ENCODE data around the gene RNF186.

GRCh38 chr1:19645524-19646407 is 1.7 kb downstream of the NBL1 start:
- PRO-cap: bidirectional peak, plus-strand start at chr1:19645921, minus-strand start at chr1:19645719; bidirectional peak, plus-strand start at chr1:19646166, minus-strand start at chr1:19645927

GRCh38 chr1:19814527-19815570 is at the start of gene RNF186:
RNF186 (minus strand) TSS chr1:19815283.
- PRO-cap: bidirectional peak, plus-strand start at chr1:19815426, minus-strand start at chr1:19815193

DNA sequence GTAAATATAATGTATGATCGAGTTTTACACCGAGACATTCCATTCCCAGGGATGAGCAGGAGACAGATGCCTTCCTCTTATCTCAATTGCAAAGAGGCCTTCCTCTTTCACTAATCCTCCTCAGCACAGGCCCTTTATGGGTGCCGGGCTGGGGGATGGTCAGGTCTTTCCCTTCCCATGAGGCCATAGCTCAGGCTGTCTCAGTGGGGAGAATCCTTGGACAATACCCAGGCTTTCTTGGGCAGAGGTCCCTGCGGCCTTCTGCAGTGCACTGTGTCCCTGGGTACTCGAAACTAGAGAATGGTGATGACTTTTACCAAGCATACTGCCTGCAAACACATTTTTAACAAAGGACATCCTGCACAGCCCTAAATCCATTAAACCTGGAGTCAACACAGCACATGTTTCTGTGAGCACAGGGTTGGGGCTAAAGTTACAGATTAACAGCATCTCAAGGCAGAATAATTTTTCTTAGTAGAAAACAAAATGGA is 39.5 kb upstream of the PLA2G5 start:
- PRO-cap: no peak

DNA sequence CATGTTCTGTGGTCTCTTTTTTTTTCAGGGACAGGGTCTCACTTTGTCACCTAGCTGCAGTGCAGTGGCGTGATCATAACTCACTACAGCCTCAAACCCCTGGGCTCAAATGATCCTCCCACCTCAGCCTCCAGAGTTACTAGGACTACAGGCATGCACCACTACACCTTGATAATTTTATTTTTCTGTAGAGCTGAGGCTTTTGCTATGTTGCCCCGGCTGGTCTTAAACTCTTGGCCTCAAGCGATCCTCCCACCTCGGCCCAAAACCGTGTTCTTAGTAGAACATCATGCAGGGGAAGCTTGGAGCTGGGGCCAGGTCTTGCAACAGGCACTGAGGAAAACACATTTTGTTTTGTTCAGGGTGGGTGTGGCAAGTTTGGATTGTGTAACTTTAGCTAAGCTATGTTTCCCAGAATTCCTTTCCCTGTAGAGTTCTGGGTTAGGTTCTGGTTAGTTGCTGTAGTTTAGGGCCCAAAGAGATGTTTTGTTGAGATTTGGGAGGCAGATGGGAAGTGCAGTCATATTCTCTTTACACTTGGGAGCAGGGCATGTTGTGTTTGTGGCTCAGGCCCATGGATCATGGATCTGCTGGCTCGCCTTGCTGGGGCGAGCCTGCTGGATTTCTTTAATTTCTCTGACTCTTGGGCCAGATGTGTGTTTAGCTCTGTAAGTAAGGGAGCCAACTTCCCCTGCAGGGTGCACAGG is 23.9 kb downstream of the PLA2G5 start:
- PRO-cap: no peak

DNA sequence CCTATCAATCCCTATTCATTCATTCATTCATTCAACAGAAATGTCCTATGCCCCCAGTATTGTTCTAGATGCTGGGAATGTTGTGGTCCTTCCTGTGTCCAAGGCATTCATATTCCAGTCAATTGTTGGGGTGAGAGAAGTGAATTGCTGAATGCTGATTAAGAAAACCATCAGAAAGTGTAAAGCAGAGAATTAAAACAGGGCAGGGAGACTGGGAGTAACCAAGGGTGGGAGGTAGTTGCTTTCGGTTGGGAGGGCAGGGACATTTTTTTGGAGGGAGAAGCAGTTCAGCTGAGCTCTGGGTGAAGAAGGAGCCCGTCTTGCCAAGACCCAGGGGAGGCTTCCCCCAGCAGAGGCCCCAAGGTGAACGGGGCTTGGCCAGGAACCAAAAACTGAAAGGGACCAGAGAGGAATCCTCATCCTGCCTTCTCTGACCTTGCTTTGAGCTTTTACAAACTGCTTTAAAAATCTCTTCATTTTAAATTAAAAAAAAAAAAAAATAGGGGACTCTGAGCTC is 10.7 kb downstream of the PLA2G2D start:
- PRO-cap: no peak

GRCh38 chr1:20184533-20184931 is 1.4 kb upstream of the UBXN10 start:
- PRO-cap: unidirectional peak, plus-strand start at chr1:20184855

DNA sequence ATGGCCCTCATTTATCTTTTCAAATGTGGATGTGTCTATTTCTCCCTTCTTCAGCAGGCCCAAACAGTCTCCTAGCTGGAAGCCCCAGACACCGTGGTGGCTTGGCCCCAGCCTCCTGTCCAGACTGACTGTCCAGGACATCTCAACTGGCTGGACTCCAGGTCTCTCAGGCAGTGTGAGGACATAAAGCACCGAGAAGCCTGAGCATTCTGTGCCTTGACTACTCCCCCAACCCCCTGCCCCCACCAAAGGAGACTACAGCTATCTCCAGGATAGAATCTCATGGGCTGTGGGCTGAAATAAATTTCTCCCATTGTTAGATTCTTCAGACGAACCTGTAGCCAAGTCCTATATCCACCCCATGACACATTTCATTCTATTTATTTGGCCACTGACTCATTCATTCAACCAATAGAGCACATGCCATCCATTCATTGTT is 11.4 kb downstream of the VWA5B1 start:
- PRO-cap: no peak

GRCh38 chr1:20427001-20427497 is 59.0 kb downstream of the CAMK2N1 start:
- PRO-cap: no peak

DNA sequence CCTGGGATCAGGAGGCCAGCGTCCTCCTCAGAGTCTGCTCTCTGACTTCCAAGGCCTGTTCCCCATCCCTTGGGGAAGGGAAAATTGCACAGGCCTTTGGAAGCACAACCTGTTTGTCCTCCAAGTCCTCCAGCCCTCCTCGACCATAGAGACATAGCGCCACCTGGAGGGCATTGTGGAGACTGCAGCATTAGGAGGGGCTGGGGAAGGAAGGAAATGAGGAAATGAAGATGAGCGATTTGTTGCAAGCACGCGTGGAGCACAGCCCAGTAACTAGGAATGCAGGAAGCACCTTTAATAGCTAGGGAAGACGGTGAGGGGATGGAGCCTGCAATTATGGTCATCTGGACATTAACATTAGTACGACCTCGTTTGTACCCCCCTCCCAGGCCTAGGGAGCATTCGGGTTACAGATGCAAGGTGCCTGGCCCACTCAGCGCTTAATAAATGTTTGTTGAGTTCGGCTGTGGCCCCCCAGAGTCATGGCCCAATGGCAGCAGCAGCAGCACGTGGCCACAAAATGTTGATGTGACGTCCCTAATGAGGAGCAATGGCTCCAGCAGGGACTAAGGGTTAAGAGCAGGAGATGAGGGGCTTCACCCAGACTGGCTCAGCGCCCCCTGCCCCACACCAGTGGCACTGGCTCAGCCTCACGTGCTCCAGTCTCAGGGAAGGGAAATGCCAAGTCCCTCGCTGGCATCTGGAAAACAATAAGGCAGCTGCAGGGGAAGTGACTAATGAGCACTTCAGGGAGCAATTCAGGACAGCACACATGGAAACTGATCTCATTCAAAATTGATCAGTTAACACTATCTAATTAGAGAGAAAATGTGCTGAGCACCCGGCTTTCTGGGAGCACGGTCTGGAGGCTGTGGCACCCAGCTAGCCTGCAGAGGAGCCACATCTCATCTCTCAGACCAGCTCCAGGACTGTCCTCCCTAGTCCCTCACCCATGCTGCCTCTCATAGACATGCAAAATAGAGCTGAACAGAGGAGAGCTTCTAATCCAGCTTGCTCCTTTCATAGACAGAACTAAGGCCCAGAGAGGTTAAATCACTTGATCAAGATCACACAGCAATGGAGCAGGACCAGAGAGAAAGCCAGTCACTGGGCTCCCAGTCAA is 8.2 kb upstream of the CAMK2N1 start:
- PRO-cap: no peak

GRCh38 chr1:20496337-20497246 is 10.6 kb upstream of the CAMK2N1 start:
- PRO-cap: no peak

DNA sequence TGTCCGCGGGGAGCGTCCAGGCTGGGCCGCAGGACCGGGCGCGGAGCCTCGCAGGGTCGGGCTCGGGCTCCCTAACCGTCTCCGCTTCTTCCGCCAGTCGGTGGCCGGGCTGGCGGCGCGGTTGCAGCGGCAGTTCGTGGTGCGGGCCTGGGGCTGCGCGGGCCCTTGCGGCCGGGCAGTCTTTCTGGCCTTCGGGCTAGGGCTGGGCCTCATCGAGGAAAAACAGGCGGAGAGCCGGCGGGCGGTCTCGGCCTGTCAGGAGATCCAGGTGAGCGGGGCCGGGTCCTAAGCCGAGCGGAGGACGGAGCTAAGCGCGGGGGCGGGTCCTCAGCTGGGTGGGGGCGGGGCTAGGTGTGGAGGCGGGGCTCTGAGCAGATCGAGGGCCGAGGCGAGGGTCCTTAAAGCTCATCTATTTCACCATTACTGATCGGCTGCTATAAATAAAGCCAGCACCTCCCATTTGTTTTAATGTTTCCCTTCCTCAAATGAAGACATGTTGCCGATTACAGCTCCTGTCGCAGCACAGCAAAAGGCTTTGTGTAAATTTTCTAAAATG is 488 bp downstream of the PINK1 start:
- PRO-cap: bidirectional peak, plus-strand start at position 374 of the sequence, minus-strand start at position 300 of the sequence

- PRO-cap: no peak
Observed at GRCh38 chr1:20654068-20654752, 7.0 kb downstream of the DDOST start.

GRCh38 chr1:20784723-20785209 is 2.3 kb downstream of the HP1BP3 start:
- PRO-cap: no peak

DNA sequence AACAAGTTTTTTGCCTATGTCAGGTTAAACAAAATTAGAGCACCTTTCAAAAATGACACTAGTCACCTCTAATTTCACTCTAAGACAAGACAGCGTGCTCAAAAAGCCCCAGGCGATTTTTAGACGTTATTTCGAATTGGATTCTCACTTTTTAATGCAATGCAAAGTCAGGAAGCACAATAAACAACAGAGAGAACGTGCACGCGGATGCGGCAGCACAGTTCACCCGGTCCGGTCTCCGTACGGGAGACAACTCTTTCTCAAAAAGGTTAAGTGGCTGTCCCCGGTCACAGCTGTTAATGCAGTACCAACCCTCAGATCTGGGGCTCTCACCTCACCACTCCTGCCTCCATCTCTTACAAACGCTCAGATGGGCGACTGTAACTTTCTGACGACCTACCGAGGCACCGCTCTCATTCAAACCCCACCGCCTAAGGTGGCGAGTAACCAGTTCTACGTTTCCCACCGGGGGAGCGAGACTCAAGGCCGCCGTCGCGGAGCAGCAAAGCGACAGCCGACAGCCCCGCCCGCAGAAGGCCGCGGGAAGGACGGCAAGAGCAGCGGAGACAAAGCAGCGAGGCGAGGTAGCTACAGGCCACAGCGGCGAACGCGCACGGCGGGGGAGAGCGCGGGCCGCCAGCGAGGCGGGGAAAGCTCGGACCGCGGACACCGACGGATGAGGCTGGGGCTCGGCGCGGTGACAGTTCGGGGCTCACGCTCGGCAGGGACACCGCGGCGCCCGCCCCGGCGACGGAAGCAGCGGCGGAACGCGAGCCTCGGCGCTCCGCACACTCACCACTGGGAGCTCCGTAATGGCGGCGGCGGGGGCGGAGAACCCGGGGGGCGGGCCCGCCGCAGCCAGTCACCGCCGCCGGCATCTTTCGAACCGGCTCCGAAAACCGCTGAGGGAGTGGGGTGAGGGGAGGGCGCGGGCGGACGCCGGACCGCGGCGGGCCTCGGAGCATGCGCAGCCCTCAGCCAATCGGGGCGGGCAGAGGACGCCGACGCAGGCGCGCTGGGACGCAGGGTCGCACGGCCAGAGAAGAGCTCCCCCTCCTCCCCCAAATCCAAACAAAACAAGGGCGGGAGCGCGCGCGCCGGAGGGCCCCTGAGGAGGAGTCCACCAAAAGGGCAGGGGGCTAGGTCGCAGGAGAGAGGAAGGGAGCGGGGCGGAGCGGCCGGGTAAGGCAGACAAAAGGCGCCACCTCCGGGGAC is 847 bp downstream of the HP1BP3 start:
- PRO-cap: unidirectional peak, plus-strand start at position 182 of the sequence; bidirectional peak, plus-strand start at position 569 of the sequence, minus-strand start at position 509 of the sequence; bidirectional peak, plus-strand start at position 981 of the sequence, minus-strand start at position 800 of the sequence

DNA sequence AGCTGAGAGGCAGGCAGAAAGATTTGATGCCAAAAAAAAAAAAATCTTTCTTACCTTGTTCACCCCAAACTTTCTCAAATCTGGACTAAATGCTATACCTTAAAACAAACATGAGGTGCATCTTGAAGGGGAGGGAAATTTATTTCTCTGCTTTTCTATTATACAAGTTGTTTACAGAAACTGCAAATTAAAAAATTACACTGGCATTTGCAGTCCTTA is 19.6 kb upstream of the HP1BP3 start:
- PRO-cap: no peak

- PRO-cap: no peak
Observed at GRCh38 chr1:21035006-21035374, 141.7 kb downstream of the EIF4G3 start.

DNA sequence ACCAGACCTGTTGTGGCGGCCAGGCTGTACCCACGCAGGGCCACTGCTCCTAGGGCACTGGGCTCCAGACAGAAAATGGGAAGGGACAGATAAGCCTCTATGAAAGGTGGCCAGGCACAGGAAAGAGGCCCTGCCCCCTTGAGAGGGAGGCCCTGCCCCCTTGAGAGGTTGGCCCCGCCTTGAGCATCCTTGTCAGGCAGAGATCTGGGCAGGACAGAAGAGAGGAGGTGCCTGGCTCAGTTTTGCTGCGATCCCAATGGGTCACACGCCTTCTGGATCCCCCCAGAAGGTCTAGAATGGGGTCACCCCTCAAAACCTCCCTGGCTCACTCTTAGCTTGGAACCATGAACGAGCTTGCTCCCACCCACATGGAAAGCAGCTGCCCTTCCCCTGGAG is 17.4 kb upstream of the ECE1 start:
- PRO-cap: no peak

- PRO-cap: no peak
Observed at GRCh38 chr1:21325235-21325617, 35.0 kb upstream of the ECE1 start.

GRCh38 chr1:21325754-21326391 is 35.6 kb upstream of the ECE1 start:
- PRO-cap: no peak

DNA sequence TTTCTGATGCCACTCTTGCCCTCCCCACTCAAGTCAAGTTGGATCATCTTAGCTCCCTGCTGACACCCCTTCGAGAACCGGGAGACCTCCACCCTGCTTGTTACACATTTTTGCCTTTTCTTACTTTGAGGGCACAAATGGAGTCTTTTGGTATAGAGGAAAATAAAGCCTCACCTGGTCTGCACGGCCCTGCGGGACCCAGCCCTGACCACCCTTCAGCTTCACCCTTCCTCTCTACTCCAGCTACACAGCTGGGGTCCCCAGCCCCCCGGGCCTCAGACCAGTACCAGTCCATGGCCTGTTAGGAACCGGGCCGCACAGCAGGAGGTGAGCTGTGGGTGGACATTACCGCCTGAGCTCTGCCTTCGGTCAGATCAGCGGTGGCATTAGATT is 37.2 kb upstream of the ECE1 start:
- PRO-cap: no peak

Measured in rectum (tissue), 1 donor.